M059J (cell line): Measurements from ENCODE around the genes TCP10L and SON.

- RAMPAGE, long total RNA = no peak
These were observed 53.4 kb upstream of the TIAM1 start for GRCh38 chr21:31397475-31397839.

- RAMPAGE, long total RNA = no peak
These were observed 17.0 kb downstream of the SOD1 start for GRCh38 chr21:31676267-31677062.

DNA sequence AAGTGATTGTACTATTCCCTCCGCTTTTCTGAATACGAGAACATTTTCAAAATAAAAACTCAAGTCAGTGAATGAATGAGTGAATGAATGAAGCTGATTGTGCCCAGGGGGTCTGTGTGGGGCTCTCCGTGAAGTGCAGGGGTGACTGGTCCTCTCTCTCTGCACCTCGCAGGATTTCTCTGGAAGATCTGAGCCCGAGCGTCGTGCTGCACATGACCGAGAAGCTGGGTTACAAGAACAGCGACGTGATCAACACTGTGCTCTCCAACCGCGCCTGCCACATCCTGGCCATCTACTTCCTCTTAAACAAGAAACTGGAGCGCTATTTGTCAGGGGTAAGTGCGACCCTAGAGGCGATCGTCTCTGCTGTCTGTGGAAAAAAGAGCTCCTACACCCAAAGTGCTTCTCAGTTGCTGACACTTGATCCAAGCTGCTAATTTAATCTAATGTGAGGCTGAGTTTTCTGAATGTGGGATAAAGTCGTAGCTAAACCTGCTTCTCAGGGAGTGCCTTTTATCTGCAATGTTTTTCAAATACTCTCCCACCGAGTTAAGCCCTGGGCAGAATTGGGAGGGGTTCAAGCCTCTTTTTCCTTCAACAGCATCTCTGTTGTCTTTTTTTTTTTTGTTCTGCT lies 101.7 kb downstream of the HUNK start:
- RAMPAGE, long total RNA = no peak

DNA sequence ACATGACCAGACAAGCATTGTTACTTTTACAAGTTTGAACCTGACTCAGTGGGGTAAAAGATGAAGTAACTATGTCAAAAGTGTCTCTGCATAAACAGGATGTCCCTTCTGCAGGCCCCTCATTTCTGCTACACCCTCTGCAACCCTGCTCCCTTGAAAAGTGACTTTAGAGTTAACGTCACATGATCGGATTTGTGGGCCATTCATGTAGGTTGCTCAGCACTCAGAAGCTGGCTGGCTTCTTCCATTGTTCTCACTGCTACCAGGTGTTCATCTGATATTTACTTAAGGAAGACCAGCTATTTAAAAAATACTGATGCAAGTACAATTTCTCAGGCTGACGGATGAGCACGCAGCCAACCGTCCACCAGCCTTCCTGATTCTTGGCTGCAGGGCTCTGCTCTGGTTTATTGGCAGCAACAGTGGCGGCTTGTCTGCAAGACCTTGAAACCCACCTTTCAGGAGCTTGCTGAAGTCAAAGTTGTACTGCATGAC lies 32.2 kb downstream of the URB1 start:
- RAMPAGE, long total RNA = no peak

- RAMPAGE, long total RNA = no peak
These were observed 11.8 kb downstream of the URB1 start for GRCh38 chr21:32381050-32381451.

GRCh38 chr21:32411463-32411828 lies 1.1 kb upstream of the EVA1C start:
- RAMPAGE, long total RNA = no peak

GRCh38 chr21:32414190-32414698 lies 1.7 kb downstream of the EVA1C start:
- RAMPAGE, long total RNA = no peak

DNA sequence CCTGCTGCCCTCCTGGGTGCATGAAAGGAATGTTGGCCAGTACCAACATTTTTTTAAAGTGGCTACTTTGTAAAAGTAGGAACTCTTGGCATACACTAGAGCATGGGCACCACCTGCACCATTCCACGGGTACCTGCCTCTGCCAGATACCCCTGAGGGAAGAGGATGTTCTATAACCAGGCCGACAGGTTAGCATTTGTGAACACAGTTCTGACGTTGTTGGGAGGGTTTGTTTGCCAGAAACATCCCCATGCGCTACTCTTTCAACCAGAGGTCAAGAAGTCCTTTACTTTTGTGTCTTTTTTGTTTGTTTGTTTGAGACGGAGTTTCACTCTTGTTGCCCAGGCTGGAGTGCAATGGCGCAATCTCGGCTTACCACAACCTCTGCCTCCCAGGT lies 43.1 kb downstream of the EVA1C start:
- RAMPAGE, long total RNA = no peak

DNA sequence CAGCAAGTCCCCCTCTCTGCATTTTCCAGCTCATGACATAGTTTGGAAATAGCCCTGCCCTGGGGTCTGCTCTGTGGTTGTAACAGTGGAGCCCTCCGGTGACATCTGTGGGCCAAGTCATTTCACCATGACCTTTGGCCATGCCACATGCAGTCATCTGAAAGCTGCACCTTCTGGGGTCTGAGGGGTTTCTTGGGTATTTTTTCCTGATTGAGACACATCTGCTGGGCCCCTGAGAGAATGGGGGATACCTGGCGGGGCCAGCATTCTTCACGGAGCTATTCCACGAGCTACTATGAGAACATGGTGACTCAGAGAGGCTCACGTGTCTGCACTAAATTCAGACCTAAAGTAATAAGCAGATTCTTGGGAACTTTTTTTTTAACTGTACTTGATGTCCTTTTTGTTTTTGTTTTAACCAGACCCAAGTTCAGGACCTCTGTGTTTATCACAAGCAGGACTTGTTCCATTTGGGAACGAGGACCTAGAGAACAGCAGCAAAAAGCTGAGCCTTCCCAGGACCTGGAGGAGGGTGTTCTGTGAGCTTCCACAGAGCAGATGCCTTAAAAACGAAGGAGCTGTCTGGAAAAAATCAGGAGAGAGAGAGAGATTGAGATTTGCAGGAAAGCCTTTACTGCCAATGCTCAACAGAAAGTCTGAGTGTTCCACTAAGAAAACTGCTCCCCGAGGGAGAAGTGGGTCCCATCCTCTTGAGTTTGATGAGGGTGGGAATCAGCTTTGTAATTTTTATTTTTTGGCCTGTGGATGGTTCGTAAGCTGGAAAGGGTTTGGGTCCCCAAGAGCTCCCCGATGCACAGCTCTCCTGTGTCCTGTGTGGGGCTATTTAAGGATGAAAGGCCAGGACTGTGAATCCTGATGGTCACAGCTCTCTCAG lies 44.1 kb downstream of the EVA1C start:
- RAMPAGE, long total RNA = no peak

GRCh38 chr21:32516451-32517297 lies 68.6 kb downstream of the TCP10L start:
- RAMPAGE, long total RNA = no peak

DNA sequence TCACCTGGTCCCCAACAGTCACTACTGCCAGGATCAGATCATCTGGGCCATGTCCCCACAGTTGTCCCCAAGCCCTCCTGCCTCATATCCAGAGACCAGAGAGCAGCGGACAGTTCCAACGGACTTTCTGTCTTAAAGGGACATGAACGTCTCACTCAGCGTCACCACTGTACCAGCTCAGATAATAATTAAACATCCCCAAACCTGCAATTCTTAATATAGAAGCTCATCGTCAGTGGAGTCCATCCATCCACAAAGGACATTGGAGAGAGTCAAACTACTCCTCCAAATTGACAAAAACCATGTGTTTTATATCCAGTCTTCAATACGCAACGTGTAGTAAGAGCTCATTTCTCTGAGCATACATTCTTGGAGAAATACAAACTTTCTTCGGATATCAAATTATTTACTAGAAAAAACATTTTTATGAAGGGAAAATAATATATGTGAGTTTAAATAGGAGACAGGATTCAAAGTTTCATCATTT lies at the start of gene TCP10L:
Gene TCP10L (minus strand): TSS at position 107 of the 487 bp plus-strand sequence.
- RAMPAGE, long total RNA = no peak

- RAMPAGE, long total RNA = no peak
These were observed 2.1 kb downstream of the OLIG1 start for GRCh38 chr21:33071911-33072501.

- RAMPAGE, long total RNA = no peak
These were observed 22.9 kb upstream of the IFNAR2 start for GRCh38 chr21:33206785-33207239.

DNA sequence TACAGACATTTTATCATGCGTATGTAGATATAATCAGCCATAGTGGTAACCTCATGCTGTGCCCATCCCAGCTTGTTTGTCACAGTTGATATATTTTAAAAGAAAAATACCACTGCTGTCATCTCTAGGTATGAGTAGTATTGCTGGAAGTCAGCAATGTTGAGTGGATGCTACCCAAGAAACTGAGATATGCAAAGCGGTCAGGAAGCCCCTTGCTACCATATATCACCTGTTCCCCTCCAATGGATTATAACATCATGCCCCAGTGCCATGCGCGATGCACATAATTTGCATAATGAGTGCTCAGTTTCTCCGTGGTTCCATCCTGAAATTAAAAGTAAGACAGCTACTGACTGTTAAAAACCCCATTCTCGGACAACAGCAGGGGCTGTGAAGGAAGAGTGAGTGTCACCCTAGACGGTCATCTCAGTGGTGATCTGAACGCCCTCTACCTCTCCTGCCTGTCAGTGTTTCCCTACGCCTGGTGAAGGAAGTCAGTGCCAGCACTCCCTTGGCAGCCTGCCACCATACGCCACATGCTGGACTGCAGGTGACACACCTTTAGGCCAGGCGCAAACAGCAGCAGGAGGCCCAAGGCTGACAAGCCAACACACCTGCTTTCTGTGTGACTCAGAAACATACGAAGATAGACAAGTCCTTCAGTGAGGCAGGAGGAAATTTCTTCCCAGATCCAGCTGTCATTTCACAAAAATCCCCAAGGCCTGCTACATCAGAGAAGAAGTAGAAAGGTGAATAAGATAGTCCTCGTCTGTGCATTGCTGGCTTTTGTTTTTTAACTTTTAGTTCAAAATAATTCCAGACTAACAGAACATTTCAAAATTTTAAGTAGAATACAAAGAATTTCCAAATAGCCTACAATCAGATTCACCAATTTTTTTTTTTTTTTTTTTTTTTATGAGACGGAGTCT lies 2.9 kb downstream of the IL10RB start:
- RAMPAGE, long total RNA = no peak

DNA sequence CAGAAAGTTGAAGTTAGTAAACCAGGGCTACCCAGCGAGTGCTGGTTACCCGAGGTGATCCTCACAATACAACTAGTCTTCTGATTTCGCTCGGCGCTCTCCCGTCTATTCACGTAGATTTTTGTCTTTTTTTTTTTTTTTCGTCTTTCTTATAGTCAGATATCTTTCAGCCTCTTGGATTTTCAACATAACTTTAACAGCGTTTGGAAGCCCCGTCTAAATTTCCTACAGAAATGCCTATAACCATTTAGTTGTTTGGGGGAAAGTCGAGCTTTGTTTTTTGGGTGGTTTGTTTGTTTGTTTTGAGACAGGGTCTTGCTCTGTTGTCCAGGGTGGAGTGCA lies 712 bp upstream of the TMEM50B start:
- RAMPAGE, long total RNA = no peak

GRCh38 chr21:33542982-33543889 lies at the start of gene SON:
Gene SON (plus strand): TSS chr21:33543038.
- RAMPAGE, long total RNA = no peak

GRCh38 chr21:33626176-33626508 lies 15.4 kb downstream of the CRYZL1 start:
- RAMPAGE, long total RNA = no peak

- RAMPAGE, long total RNA = no peak
These were observed 1.1 kb downstream of the ITSN1 start for GRCh38 chr21:33643095-33644142.

GRCh38 chr21:33684692-33685586 lies 42.6 kb downstream of the ITSN1 start:
- RAMPAGE, long total RNA = no peak

DNA sequence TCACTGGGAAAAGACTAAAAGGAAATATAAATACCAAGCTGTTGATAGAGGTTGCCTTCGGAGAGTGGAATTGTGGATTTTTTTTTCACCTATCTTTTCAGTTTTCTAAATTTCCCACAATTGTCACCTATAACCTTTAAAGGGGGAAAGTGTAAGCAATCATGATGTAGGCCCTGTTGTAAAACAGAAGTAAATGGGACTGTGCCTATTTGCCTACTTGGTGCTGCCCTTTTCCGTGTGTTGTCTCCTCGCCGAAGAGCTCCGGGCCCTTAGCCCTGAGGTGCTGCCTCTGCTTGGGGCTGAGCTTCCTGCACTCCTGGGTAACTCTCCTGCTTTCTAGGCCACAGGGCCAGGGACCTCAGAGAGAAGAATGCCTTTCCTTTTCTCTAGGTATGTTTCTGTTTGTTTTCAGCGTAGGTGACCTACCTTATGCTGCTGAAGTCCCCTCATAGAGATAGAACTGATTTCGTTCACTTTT lies 61.4 kb downstream of the ITSN1 start:
- RAMPAGE, long total RNA = no peak